ENCODE results near the genes ELF1, KBTBD6 and DGKH.

- PRO-cap: no peak
Observed at GRCh38 chr13:40569063-40569428, 97.4 kb downstream of the FOXO1 start.

DNA sequence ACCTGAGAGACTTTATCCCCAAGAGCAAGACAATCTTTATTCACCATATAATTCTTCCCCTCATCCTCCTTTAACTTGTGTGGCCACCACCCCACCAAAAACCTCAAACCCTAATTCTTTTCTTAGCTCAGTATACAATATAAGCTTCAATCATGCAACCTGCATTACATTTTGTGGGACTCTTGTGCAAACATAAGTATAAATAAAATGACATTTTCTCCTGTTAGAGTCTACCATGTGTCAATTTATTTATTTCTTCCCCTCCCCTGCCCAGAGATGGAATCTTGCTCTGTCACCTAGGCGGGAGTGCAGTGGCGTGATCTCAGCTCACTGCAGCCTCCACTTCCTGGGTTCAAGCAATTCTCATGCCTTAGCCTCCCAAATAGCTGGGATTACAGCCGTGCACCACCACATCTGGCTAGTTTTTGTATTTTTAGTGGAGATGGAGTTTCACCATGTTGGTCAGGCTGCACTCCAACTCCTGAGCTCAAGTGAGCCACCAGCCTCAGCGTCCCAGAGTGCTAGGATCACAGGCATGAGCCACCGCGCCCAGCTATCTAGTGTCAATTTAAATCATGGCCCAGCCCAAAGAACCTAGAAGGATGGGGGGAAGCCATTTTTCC lies 19.2 kb downstream of the FOXO1 start:
- PRO-cap: no peak

DNA sequence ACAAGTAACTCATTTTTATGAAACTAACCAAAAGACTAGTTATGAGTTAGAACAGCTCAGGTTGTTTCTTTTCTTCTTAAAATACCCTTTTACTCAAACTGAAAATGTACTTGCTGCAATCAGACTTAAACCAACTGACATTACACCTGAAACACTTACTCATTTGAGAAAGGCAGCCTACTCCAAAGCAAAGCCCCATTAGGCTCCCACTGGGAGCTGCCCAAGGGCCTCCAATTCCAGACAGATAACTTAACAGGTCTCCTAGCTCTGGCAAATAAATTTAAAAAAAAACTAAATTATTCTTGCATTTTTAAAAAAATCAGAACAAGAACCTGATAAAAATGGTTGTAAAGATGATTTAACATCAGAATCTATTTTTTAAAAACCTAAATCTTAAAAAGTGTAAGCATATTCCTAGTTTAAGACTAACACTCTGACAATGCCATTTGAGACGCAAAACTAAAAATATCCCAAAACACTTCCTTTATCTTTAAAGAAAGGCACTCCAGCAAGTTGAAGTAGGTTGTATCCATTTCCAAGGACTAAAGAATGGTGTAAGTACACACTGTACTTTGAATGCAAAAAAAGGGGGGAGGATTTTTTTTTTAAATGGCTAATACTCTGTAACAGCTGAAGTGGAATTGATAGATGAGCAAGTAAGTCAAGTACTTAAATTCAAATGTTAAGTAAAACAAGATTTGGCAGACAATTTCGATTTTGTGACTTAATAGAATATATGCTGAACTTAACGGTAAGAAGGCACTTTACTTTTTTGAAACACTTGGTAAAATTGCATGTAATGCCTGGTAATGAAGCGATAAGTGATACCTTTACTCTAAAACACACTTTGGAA lies 3.3 kb downstream of the FOXO1 start:
- PRO-cap: no peak

- PRO-cap: no peak
Observed at GRCh38 chr13:41018851-41019595, at the start of gene ELF1. ELF1 (minus strand) TSS chr13:41019316.

GRCh38 chr13:41051293-41051757 lies 10.0 kb upstream of the WBP4 start:
- PRO-cap: no peak

- PRO-cap: bidirectional peak, plus-strand start at chr13:41132959, minus-strand start at chr13:41132734
Observed at GRCh38 chr13:41131992-41133226, at the start of gene KBTBD6. KBTBD6 (minus strand) TSS chr13:41132802.

GRCh38 chr13:41355838-41356687 lies 45.0 kb downstream of the NAA16 start:
- PRO-cap: no peak

GRCh38 chr13:41356709-41357088 lies 45.6 kb downstream of the NAA16 start:
- PRO-cap: no peak

DNA sequence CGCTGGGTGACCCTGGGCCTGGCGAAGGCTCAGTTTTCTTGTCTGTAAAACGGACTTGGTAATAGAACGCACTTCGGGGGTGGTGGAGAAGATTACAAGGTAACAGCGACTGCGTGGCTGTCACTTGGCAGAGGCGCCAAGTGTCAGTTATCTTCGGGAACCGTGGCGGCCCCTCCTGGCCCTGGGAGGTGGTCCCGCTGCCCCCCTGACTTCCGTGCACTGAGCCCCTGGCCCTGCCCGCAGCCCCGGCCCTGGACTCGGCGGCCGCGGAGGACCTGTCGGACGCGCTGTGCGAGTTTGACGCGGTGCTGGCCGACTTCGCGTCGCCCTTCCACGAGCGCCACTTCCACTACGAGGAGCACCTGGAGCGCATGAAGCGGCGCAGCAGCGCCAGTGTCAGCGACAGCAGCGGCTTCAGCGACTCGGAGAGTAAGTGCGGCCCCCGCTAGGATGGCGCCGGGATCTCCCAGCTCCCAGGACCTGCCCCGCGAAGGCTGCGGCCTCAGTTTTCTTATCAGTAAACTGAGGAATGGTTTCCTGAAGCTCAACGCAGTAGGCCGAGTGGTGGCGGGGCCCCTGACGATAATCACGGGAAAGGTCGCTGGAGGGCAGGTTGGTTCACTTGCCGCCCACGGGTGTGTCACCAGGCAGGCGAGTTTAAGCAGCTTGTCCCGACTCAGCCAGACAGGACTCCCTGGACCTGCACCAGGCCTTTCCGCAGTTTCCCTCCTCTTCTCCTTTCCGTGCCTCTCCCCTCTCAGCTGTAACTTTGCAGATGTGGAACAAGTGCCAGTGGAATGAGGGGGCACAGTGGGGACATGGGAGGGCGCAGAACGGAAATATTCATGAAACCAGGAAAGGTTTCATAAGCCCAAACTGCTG lies 933 bp downstream of the RGCC start:
- PRO-cap: no peak

- PRO-cap: no peak
Observed at GRCh38 chr13:41652603-41653070, 195.3 kb downstream of the RGCC start.

DNA sequence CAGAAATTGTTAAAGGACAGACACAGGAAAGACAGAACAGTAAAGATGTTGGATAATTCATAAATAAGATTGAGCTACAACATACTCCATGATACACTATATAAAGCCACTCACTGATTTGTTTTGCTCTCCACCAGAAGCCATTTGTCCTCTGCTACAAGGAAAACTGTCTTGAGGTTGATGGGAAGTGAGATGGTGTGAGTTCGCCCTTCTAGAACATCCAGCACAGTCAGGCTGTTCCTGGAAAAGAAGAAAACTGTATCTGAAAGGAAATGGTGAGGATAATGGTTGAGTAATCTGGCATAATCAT lies 233.8 kb downstream of the RGCC start:
- PRO-cap: no peak

DNA sequence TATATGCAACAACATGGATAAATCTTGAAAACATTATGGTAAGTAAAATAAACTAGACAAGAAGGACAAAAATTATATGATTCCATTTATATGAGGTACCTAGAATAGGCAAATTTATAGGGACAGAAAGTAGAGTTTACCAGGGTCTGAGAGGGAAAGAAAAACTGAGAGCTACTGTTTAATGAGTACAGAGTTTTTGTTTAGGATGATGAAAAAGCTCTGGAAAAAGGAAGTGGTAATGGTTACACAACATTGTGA lies 96.5 kb downstream of the VWA8 start:
- PRO-cap: no peak

GRCh38 chr13:41892623-41893320 lies 68.1 kb downstream of the VWA8 start:
- PRO-cap: no peak

DNA sequence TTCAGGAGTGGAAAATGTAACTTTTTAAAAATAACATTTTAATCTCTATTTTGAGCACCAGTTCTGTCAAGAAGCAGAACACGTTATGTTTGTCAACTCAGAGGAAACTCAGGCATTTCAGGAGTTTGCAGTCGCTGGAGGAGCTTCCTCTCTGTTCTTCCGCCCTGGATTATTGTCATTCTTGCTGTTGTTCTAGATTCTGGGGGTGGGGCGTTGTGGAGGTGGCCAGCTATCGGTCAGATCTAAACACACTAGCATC lies 36.9 kb upstream of the DGKH start:
- PRO-cap: no peak

- PRO-cap: unidirectional peak, minus-strand start at chr13:42041753; unidirectional peak, minus-strand start at chr13:42041891
Observed at GRCh38 chr13:42041528-42042397, 6.7 kb upstream of the DGKH start.

DNA sequence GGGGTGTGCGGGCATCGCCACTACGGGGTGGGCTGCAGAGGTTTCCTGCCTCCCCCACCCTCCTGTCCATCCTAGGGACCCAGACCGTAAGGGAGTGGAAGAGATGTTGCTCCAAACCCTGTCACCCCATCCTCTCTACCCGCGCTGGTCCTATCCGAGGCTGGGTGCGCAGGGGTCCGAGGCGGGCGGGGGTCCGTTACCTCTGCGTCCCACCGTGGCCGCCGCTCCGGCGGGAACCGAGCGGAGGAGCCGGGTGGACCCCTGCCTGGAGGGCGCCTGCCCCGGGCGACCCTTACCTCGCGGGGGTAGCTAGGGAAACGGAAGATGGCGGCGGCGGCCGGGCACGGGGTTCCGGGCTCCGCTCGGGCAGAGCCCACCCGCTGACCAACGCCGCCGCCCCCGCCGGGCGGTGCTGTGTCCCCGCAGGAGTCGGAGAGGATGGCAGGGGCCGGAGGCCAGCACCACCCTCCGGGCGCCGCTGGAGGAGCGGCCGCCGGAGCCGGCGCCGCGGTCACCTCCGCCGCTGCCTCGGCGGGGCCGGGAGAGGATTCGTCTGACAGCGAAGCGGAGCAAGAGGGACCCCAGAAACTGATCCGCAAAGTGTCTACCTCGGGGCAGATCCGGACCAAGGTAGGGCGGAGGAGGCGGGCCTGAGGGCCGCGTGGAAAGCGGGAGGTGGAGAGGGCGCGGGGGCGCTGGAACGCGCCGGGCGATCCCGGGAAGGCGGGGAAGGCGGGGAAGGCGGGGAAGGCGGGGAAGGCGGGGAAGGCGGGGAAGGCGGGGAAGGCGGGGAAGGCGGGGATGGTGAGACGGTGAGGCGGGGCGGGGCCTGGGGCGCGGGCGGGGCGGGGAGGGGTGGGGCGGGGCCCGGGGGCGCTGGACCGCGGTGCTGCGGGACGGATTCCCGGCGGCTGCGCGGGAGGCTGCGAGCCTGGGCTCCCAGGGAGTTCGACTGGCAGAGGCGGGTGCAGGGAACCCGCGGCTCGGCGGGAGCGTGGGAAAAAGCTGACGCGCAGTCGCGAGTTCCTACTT lies at the start of gene DGKH:
Gene DGKH, plus strand, starts transcription at position 313 of the 1,032 bp plus-strand sequence.
- PRO-cap: unidirectional peak, minus-strand start at position 414 of the sequence; bidirectional peak, plus-strand start outside the sequence, minus-strand start at position 602 of the sequence

GRCh38 chr13:42139961-42140462 lies 91.6 kb downstream of the DGKH start:
- PRO-cap: no peak

DNA sequence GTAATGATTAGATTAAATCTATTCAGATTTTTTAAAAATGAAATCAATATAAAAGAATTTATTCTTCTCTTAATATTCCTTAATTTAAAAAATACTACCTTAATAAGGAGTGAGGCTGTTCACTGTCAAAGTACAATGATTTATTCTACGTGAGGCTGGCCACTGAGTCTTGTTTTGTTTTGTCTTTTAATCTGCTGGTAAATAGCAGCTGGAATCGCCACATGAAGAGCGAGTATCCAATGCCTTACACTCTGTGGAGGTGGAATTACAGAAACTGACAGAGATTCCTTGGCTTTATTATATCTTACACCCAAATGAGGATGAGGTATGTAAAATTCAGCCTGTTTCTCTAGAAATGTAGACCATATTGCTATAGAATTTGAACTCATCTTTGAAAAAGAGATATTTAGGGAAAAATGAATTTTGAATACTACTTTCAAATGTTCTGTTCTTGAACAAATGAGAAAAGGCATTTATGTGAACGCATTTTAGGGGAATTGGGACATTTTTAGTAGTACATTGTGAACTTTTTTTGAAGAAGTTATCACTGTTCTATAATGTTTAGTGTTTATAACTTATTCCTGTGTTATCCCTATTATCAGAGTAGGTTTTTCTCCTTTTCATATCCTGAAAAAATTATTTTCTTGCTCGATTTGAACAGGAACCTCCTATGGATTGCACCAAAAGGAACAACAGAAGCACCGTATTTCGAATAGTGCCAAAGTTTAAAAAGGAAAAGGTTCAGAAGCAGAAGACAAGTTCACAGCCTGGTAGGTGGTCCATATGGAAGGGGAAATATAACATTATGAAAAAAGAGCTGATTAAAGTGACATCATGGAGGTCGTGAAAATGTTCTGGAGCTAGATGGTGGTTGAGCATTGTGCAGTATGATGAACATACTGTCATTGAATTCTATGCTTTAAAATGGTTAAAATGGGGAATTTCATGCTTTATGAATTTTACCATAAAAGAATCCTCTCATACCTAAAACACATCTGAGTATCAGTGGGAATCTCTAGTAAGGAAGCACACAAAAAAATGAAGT lies 52.6 kb upstream of the AKAP11 start:
- PRO-cap: no peak

DNA sequence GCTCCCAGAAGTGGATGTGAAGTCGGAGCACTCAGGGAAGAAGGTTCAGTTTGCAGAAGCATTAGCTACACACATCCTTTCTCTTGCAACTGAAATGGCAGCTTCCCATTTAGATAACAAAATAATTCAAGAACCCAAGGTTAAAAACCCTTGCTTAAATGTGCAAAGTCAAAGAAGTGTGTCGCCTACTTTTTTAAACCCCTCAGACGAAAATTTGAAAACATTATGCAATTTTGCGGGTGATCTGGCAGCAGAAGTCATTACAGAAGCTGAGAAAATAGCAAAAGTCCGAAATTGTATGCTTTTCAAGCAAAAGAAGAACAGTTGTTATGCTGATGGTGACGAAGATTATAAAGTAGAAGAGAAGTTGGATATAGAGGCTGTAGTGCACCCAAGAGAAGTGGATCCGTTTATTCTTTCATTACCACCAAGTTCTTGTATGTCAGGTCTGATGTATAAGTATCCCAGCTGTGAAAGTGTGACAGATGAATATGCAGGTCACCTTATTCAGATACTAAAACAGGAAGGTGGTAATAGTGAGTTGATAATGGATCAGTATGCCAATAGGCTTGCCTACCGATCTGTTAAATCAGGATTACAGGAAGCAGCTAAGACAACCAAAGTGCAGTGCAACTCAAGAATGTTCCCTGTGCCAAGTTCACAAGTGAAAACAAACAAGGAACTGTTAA lies 30.5 kb downstream of the AKAP11 start:
- PRO-cap: no peak

GRCh38 chr13:42552898-42553417 lies 21.0 kb upstream of the TNFSF11 start:
- PRO-cap: no peak

Data from trachea (tissue), 1 donor.